Left cardiac atrium (tissue), 1 donor: ENCODE data around the gene LAMTOR1.

- PRO-cap = unidirectional peak, minus-strand start at chr11:70204350
Measured at GRCh38 chr11:70204189-70204978, 1.3 kb downstream of the FADD start.

GRCh38 chr11:70209970-70210569 is 7.0 kb downstream of the FADD start:
- PRO-cap = no peak

- PRO-cap = no peak
Measured at GRCh38 chr11:70278732-70279756, 8.6 kb downstream of the PPFIA1 start.

GRCh38 chr11:70324289-70324679 is 53.8 kb downstream of the PPFIA1 start:
- PRO-cap = no peak

DNA sequence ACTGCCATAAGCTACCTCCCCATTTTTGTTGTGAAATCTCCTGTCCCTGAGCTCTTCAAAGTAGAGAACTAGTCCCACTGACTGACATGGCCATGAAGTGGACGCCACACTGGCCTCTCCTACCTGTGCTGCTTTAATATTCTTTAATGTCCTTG is 56.4 kb downstream of the PPFIA1 start:
- PRO-cap = no peak

- PRO-cap = no peak
Measured at GRCh38 chr11:70616651-70617696, 218.6 kb downstream of the CTTN start.

DNA sequence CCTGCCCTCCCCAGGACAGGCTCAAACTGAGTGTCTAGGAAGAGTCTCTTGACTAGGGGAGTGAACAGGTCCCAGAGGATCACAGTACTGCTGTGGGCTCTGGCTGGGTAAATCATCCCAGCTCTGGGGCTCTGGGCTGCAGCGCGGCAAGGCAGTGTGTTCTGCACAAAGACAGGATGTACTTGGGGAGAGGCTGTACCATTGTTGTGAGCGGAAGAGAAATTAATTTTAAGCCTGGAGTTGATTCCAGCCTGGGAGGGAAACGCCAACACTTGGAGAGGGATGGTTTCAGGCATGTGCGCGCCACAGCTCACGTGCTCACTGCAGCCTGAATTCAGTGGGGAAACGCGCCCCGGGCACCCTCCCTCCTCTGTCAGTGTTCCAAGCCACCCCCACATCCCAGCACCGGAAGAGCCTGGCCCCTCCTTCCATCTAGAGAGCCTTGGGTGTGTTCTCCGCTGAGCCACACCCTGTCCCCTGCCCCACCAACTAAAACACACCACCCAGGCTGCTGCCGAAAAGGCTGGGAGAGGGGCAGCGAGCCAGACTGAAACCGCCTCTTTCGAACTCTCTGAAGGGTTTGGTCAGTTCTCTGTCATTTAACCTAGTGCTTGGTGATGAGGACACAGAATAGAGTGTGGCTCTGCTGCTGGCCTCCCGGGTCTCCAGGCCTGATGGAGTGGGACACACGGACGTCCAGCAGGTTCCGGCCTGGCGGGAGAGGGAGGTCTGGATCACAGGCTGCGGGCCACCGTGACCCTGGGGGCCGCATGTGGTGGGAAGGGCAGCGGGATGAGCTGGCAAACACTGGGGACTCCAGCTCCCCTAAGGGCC is 230.7 kb downstream of the CTTN start:
- PRO-cap = no peak

DNA sequence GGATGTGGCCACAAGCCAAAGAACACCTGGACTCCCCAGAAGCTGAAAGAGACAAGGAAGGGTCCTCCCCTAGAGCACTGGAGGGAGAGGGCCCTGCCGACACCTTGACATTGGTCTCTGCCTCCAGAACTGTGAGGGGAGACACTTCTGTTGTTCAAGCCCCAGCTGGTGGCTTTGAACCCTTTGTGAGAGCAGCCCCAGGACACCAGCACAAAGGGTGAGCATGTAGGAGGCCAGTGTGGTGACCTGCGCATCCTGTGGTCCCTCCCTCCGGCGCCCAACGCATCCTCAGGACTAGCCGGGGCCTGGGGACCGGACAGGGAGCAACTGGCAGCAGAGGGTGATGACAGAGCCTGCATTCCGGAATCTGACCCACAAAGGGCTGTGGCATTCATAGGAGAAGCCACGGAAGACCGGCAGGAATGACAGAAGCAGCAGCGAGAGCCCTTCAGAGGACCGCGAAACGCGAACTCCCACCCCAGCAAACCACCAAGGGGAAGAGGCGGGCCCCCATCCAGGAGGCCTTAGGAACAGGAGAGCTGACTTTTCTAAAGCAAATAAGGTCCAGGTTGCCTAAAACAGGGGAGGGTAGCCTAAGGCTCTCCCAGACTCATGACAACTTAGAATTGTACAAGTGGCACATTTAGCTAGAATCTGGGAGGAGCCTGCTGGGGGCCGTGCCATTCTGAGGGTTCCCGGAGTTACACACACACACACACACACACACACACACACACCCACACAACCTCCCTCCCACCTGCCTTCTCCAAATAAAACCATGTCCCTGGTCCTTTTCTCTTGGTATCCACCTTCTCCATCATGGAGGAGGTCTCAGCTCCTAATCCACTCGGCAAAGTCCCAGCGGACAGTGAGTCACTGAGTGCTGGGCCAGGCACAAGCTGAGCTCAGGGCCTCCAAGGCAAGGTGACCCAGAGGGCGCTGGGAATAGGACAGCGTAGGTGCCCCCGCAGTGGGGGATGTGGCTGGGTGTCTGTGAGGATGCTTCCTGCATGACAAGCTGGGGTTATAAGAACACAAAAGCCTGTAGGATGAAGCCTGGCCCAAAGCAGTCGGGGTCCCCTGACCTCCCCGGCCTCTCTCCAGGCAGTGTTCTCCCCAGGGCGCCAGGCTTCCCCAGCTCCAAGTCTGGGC is 232.7 kb downstream of the CTTN start:
- PRO-cap = no peak

- PRO-cap = no peak
Measured at GRCh38 chr11:70666671-70667026, 268.3 kb downstream of the CTTN start.

DNA sequence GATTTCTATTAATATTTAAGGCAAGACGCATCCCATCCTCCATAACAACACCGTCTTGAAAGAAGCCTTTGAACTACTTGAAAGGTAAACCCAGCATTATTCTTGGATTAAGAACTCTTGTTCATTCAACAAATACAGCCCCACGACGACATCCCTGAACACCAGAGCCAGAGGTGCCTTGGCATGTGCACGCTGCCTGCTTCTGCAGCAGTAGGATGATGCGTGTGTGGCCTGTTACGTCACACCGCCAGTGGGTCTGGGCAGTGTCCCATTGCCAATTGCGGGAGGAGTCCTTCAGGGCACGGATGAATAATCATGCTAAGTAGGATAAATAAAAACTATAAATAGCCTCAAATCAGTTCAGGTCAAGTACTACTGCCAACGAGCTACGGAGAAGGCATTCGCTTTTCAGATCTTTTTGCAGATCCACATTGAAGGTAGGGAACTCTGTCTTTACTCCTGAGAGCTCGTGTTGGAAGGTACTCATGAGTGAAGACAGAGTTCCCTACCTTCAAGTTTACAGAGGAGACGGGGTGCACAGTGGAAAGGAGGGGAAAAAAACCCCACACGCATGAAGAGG is 380.4 kb downstream of the SHANK2 start:
- PRO-cap = no peak

DNA sequence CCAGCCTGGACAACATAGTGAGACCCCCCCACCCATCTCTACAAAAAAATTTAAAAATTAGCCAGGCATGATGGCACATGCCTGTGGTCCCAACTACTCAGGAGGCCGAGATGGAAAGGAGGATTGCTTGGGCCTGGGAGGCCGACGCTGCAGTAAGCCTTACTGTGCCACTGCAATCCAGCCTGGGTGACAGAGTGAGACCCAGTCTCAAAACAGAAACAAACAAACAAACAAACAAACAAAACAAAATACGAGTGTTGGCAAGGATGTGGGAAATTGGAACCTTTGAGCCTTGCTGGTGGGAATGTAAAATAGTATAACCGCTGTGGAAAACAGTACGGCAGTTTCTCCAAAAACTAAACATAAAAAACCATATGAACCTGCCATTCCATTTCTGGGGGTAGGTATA is 32.3 kb downstream of the SHANK2 start:
- PRO-cap = no peak

- PRO-cap = no peak
Measured at GRCh38 chr11:71266190-71266867, 14.0 kb upstream of the SHANK2 start.

- PRO-cap = no peak
Measured at GRCh38 chr11:71429024-71429632, 19.1 kb downstream of the DHCR7 start.

DNA sequence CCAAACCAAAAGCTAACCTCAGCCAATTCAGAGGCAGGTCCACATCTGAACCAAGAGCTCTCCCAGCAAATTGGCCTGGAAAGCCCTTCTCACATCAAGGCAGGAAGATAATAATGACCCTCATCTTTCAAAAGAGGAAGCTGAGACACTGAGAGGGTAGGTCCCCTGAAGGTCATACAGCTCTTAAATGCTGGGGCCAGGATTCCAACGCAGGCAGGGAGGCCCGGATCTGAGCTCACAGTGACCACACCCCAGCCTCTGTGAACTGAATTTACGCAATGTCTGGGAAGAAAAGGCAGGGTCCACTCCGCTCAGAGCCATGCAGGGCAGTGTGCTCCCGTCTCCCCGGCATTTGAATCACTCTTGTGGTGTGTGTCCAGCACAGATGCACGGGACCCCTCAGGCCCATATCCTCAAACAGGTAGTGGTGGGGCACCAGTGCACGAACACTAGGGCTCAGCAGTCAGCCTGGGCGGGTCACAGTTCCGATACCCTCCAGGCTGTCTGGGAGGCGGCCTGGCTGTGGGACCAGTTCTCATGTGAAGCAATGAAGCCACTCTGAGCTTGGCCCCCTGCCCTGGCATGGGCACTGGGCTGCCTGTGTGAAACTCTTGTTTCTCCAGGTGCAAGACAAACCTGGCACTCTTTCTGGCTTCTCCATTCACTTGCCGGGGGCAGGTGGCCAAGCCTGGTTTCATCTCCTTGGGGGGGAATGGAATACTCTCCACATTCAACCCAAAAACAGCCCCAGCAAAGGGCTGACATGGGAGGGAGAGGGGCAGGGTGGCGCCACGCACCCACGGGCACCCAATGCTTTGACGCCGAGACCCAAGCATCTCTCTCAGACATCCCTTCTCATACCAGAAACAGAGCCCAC is 14.5 kb downstream of the DHCR7 start:
- PRO-cap = unidirectional peak, plus-strand start at position 298 of the sequence

DNA sequence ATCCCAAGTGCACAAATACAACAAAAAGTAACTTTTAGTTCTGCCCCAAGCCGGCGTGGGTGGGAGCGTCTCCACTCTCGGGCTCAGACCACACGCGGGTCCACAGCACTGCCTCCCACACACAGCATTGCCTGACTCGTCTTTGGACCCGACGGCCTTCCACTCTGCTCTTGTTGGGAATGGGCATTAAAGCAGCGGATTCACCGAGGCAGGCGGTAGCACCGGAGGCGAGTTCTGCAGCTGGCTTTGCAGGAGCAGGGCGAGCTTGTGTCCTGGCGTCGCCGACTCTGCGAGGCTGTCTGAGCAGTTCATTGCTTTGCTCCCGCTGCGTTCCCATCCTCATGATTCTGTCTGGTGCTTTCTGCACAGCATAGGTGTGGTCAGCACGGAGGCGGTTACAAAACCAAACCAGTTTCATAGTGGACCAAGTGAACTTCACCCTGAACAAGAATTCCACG is 23.1 kb downstream of the NADSYN1 start:
- PRO-cap = no peak

GRCh38 chr11:71534669-71535241 is 3.1 kb upstream of the KRTAP5-8 start:
- PRO-cap = no peak

DNA sequence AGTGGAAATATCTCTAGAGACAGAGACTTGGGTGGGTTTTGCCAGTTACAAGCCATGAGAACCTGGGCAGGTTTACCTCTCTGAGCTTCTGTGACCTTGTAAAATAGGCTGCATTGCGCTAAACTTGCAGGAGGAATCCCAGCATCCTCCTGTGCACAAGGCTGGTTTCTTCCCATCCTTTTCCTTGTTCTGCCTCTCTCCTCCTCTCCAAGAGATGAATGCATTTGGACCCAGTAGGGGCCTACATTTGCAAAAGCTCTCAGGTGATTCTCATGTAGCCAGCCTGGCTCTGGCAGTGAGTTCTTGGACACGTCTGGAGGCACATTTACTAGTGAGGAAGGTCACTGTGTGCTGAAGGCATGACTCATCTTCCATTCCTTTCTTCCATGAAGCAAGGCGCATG is 73.7 kb upstream of the KRTAP5-11 start:
- PRO-cap = no peak

GRCh38 chr11:71710708-71711517 is 122.1 kb upstream of the DEFB108B start:
- PRO-cap = no peak

DNA sequence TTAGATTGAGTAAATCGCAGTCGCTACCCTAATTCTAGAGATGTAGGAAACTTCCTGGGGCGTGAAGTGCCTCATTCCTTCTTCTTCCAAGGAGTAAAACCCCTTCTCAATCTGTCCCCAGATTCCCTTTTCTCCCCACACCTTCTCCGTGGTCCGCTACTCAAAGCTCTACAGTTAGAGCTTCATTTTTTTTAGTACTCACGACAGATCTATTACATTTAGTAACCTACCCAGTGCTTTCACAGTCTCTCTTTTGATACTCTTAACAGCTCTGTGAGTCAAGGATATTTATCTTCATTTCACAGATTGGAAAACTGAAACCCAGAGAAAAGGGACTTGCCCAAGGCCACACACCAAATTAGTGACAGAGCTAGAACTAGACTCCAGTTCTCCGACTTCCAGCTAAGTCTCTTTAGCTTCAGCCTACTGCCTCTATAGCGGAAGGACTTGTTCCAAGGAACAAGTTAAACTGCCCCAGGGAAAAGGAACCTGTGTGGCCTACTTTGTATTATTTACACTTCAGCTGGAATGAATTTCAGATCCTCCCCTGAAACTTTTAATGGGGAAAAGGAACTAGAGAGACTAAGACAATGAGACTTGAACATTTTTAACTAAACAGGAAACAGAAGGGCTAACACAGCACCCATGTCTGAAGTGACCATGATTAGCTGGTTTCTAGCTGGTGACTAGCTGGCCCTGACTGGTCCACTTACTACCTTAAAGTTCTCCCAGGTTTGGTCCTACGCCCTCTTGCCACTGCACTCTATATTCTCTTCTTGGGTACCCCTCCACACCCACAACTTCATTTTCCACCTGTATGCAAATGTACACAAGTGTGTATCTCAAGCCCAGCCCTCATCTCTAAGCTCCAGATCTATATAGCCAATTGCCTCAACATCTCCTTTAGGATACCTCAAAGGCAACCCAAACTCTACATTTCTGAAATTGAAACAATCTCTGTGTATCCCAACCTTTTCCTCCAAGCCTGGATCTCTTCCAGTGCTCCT is 1.3 kb downstream of the LRRC51 start:
- PRO-cap = no peak

GRCh38 chr11:72102481-72103920 is at the start of gene LAMTOR1:
Gene LAMTOR1, minus strand, starts transcription at chr11:72103297.
- PRO-cap = bidirectional peak, plus-strand start at chr11:72103078, minus-strand start at chr11:72102995; bidirectional peak, plus-strand start at chr11:72103513, minus-strand start at chr11:72103276